ENCODE measurements around a stretch of chrX.

DNA sequence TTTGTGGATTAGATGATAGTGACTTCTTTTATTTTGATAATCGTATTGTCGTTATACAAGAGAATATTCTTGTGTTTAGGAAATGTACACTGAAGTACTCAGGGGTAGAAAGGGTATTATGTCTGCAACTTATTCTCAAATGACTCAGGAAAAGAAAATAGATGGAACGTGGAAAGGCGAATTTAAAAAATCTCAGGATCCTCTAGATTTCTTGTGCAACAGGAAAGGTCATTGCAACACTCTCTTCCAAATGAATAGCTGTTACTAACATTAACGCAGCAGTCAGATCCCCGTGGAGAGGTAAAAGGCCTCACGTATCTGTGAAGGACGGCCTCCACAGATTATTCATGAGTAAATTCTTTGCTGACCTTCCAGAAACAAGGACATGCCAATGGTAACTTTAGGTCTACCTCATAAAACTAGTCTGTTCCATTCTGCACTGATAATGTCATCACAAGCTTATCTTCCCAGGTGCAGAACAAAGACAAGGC lies 16.2 kb upstream of the REPS2 start:
- RRBS: no CpG with 5 or more reads among the region's 8 CpGs

DNA sequence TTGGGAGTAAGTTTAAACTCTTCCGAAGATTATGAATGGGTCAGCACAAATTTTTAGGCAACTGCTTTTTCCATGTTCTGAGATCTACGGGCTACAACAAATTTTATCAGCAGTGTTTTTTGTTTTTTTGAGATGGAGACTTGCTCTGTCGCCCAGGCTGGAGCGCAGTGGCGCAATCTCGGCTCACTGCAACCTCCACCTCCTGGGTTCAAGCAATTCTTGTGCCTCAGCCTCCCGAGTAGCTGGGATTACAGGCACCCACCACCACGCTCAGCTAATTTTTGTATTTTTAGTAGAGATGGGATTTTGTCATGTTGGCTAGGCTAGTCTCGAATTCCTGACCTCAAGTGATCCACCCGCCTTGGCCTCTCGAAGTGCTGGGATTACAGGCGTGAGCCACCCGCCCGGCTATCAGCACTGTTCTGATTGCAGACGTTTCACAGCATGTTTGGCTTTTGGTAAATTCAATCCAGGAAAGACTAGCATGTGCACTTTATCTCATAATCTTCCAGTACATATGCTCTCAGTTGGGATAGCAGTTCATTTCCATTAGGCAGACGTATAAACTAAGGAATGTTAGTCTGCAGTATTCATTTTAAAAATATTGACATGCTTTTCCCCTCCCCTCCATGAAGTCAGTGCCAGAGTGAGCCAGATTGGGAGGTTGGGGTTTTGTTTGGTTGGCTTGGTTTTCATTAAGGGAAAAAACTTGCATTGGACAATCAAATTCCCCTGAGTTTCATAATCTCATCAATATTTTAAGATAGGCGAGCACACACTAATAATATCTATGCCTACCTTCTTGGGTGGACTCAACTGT lies 202.9 kb downstream of the REPS2 start:
- RRBS: no CpG with 5 or more reads among the region's 17 CpGs

GRCh38 chrX:17635110-17635867 lies 102.0 kb upstream of the SCML1 start:
- RRBS: no CpG with 5 or more reads among the region's 8 CpGs

GRCh38 chrX:17654161-17654475 lies 83.2 kb upstream of the SCML1 start:
- RRBS: no CpG with 5 or more reads among the region's 2 CpGs

DNA sequence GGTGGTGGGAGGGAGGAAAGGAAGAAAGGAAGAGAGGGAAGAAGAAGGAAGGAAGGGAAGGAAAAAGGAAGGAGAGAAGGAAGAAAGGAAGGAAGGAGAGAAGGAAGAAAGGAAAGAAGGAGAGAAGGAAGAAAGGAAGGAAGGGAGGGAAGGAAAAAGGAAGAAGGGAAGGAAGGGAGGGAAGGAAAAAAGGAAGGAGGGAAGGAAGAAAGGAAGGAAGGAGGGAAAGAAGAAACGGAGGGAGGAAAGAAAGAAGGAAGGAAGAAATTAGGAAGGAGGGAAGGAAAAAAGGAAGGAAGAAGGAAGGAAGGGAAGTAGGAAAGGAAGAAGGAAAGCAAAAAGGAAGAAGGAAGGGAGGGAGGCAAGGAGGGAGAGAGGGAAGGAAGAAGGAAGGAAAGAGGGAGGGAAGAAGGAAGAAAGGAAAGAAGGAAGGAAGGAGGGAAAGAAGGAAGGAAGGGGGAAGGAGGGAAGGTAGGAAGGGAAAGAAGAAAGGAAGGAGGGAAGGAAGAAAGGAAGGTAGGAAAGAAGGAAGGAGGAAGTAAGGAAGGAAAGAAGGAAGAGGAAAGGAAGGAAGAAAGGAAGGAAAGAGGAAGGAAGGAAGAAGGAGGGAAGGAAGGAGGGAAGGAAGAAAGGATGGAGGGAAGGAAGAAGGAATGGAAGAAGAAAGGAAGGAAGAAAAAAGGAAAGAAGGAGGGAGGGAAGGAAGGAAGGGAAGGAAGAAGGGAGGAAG lies 18.8 kb upstream of the SCML1 start:
- RRBS: no CpG with 5 or more reads among the region's 1 CpG

- RRBS: no CpG with 5 or more reads among the region's 6 CpGs
Observed at GRCh38 chrX:18237099-18237432, 16.4 kb upstream of the BEND2 start.

DNA sequence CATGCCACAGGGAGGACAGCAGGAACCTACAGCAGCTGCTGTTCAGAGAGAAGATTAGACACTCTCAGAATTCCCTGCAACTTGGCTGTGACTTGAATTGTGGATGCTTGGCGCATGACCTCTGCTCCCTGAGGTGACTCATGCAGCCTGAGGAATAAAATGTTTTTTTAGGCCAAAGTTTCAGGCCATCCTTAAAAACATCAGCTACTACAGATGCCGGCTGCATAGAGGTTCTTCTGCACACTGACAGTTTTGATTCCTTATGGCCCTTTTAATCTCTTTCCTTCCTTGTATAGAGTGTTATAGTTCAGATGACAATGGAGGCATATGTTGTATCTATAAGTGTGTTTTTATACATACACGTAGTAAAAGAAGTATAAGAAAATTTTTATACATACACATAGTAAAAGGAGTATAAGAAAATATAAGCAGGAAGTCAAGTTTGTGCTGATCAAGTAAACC lies 97.2 kb downstream of the RS1 start:
- RRBS: no CpG with 5 or more reads among the region's 3 CpGs

GRCh38 chrX:18603645-18604783 lies 67.9 kb downstream of the RS1 start:
- RRBS: 52% methylated on average over 2 of the region's 17 CpGs

DNA sequence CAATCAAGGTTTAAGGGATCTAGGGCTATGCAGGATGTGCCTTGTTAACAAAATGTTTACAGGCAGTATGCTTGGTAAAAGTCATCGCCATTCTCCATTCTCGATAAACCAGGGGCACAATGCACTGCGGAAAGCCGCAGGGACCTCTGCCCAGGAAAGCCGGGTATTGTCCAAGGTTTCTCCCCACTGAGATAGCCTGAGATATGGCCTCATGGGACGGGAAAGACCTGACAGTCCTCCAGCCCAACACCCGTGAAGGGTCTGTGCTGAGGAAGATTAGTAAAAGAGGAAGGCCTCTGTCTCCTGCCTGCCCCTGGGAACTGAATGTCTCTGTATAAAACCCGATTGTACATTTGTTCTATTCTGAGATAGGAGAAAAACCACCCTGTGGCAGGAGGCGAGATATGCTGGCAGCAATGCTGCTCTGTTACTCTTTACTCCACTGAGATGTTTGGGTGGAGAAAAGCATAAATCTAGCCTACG lies 3.8 kb downstream of the PHKA2 start:
- RRBS: no CpG with 5 or more reads among the region's 10 CpGs

DNA sequence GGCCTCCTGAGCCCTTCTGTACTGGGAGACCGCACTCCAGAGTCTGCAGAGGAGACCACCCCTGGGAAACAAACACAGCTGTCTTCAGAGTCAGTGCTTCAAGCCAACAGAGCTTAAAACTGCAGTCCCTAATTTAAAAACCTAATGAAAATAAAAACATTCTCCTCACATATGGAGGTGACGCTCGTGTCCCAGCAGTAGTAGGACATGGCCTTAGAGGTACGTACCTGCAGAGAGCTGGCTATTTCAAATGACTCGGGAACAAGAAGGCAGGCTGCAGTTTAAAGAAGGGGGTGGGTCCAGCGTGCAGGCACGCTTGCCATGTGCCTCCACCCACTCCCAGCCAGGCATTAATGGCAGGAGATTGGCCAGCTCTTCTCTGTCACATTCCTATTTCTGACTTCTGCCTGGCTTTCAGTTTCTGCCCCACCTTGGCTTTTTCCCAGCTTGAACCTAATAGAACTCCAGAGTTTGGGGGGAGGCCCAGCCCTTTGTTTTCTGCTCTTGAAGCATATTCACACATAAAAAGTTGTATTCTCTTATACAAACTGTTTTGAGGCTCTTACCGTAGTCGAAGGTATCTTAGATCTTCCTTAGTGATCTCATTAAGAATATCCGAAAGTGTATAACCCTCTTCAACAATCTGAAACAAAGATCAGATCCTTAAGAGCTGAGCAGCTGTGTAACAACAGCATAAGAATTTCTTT lies 17.2 kb downstream of the PDHA1 start:
- RRBS: no CpG with 5 or more reads among the region's 10 CpGs

DNA sequence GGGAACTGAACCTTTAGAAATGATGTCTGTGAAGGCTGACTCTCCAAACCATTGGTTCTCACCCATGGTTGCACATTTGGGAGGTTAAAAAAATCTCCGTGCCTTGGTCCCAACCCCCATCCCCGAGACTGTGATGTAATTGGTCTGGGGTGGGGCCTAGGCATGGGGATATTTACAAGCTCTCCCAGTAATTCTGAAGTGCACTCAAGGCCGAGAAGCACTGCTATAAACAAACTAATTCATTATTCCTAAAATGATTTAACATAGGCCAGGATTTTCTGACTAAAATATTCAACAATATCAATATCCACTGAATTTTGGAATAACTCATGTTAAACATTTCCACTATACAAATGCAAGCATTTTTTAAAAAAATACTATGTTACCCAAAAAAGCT lies 27.5 kb downstream of the MAP3K15 start:
- RRBS: no CpG with 5 or more reads among the region's 3 CpGs

DNA sequence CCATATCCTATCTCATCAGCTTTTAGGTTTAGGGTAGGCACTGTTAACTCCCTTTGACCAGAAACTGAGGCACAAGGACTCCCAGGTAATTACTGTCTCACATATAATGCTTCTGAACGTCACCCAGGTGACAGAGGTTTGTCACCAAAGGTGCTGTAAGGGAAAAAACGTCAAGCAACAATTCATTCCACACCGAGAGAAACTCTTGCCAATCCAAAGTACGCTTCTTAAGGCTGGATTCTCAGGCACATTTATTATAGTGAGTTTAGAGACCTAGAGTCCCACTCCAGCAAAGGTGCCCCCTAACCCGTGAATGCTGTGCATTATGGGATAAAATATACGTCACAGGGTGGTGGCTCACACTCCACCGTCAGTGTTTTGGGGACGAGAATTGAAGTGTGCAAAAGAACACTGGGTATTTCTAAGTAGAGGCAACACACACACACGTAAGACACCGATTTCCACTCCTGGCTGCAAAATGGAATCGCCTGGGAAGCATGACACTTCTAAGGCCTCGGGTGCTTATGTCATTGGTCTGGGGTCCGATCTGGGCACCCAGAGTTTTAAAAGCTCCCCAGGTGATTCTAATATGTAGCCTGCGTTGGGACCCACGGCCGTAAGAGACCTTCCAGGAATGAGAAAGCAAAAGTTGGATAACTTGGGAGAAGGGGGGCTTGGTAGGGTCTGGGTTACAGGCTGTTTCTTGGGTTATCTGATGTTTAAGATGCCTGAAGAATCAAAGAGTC lies 1.5 kb downstream of the MAP3K15 start:
- RRBS: no CpG with 5 or more reads among the region's 16 CpGs

DNA sequence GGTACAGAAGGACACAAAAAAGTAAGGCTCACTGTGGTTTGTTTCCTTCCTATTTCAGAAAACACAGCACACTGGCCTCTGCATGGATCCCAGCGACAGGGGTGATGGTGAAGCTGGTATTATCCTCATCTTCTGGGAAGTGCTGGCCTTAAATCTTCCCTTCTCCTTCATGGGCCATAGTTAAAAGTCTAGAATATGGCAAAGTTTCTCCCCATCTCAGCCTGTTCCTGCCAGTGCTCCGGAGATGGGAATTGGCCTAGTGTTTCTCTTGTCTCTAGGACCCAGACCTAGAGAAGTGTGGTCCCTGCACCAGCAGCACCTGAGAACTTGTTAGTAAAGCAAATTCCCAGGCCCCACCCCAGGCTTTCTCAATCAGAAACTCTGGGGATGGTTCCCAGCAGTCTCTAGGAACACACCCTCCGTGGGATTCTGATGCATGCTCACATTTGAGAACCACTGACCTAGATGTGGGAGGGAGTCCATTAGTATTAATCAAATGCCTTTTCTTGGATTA lies 132.2 kb upstream of the MAP3K15 start:
- RRBS: no CpG with 5 or more reads among the region's 3 CpGs

- RRBS: no CpG with 5 or more reads among the region's 2 CpGs
Observed at GRCh38 chrX:19800817-19801403, 86.5 kb downstream of the SH3KBP1 start.

DNA sequence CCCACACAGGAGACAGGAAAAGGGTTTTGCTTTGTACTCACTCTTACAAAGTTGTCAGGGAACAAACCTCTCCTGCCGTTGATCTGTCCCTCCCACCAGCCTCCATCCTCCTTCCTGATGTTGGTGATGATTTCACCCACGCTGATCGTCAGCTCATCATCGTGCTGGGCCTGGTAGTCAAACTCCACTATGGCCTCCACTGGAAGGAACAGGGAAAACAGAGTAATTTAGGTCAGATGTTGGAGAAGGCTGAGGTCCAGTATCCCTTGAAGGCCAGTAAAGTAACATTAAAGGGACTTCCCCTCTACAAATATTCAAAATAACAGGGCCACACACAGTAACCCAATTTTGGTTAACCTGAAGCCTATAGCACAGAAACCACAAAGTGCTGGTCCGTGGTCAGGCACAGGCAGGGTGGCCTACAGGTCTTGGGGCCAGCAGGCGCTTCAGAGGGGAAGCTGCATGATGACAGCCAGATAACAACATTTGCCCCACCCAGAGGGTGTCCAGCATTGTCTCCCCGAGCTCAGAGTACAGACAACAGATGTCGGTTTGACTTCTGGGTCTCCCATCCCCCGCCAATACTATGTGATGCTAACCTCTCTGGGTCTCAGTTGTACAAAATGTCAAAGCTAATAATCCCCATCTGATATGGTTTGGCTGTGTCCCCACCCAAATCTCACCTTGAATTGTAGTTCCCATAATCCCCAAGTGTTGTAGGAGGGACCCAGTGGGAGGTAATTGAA lies 51.1 kb downstream of the SH3KBP1 start:
- RRBS: no CpG with 5 or more reads among the region's 9 CpGs

GRCh38 chrX:19874908-19875495 lies 12.4 kb downstream of the SH3KBP1 start:
- RRBS: no CpG with 5 or more reads among the region's 13 CpGs

DNA sequence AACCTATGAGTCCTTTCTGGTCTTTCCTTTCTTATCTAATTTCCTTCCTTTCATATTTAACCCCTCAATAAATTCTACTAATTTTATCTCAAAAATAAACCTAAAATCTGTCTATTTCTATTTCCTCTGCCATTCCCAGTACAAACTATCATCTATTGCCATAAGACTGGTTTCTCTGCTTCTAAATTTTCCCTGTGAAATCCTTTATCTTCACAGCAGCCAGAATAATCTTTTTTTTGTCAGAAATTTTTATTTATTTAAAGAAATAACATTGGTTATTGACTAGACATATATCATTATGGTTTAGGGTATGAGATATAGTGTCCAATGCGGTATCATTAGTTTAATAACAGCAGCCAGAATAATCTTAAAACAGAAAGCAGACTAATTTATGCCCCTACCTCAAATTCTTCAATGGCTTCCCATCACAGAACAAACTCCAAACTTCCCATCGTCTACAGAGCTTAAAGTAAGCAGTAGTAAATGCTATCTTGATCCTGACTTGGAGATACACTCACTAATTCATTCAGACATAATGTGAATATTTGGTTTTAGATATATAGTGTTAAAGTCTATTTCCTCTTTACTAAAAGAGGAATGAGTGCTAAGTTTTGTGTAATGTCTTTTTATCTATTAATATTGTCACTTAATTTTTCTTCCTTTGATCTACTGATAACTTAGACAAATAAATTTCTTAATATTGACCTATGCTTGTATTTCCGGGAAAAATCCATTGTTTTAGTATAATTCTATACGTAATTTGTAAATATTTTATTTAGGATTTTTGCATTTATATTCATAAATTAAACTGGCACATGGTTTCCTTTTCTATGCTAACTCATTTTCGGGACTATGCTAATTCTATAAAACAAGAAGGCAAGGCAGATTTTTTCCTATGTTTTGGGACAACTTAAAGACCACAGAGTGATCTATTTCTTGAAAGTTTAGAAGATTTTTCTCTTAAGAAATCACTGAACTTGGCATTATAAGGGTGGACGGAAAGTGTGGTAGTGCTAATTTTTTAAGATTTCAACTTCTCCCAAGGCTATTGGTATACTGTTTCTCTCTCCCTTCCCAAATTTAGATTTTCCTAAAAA lies 44.0 kb downstream of the RPS6KA3 start:
- RRBS: no CpG with 5 or more reads among the region's 6 CpGs

- RRBS: no CpG with 5 or more reads among the region's 2 CpGs
Observed at GRCh38 chrX:20263225-20263829, 3.4 kb downstream of the RPS6KA3 start.

- RRBS: no CpG with 5 or more reads among the region's 5 CpGs
Observed at GRCh38 chrX:20375014-20375633, 108.4 kb upstream of the RPS6KA3 start.